ENCODE measurements around a stretch of chr1.

GRCh38 chr1:153623153-153623474 lies 4.2 kb downstream of the S100A13 start:
- RRBS, result no CpG with 5 or more reads among the region's 6 CpGs
CAGE:
- cytosol, long polyA plus RNA, result no peak
- long polyA plus RNA, result no peak
- nucleus, long polyA plus RNA, result no peak

DNA sequence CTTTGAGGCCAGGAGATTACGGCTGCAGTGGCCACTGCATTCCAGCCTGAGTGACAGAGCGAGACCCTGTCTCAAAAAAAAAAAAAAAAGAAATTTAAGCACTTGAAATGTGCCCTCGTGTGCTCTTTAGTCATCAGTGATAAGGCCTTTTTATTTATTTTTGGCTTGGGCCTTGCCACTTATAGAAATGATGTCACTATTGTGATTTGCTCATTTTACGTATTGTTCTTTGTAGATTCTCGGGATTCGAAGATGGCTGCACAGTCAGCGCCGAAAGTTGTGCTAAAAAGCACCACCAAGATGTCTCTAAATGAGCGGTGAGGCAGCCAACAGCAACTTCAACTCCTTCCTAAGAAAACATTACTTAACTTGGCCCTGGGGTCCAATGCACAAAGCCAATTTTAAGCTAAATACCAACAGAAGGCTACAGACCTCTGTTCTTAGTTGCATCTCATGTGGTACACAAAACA lies 2.5 kb downstream of the CHTOP start:
- RRBS, result no CpG with 5 or more reads among the region's 9 CpGs
CAGE:
- cytosol, long polyA plus RNA, result no peak
- long polyA plus RNA, result no peak
- nucleus, long polyA plus RNA, result no peak

- RRBS, result no CpG with 5 or more reads among the region's 10 CpGs
CAGE:
- cytosol, long polyA plus RNA, result no peak
- long polyA plus RNA, result no peak
- nucleus, long polyA plus RNA, result no peak
Observed at GRCh38 chr1:153698468-153698864, 20.0 kb downstream of the NPR1 start.

DNA sequence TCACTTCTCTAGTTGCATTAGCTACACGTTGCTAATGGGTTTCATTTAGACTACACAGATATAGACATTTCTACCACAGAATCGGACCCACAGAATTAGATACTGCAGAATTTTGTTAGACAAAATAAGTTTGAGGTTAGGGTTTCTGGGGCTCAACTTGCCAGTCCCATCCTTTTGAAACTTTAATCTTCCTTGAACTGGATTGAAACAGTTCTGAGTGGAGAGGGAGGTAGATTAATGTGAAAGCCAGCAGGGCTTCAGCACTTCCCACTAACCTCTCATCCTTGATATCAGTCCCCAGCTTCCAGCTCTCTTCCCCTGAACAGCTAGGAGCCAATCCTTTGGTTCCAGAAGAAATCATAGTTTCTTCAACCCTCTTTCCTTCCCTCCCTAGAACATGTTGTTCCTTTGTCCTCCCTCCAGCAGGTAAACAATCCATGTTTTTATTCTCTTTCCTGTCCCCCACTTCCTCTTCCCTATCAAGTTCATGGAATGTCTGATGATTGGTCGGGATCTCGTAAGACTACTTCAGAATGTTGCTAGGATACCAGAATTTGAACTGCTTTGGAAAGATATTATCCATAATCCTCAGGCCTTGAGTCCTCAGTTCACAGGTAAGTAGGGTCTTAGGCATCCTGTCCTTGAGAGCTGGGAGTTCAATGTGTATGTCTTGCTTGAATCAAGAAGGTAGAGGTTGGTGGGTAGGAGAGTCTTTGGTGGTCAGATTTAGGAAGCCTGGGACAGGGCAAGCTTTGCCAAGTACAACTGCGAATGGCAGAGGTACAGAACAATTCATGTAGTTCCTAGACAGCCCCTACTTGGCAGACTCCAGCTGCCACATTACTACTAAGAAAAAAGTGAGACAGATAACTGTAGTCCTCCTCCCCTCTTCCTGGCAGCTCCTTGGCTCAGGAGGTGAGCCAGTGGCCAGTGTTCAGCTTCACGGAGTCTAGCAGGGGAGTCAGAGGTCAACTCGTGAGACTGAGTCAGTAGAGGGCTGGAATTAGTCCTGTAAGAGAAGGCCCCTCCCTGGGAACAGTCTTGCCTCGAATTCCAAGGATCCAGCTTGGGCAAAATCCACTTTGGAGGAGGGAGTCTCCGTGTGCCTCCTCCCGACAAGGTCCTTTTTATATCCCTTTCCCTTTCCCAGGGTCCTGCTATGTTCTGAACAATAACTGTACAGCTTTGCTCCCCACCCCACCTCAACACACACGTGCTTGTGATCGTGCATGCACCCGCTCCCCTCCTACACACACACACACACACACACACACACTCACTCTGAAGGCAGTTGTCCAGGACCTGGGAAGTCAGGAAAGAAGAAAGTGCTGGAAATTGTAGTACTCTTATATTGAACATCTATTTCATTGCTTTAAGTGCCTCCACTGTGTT lies 22.9 kb upstream of the SLC27A3 start:
- RRBS, result no CpG with 5 or more reads among the region's 13 CpGs
CAGE:
- cytosol, long polyA plus RNA, result no peak
- long polyA plus RNA, result no peak
- nucleus, long polyA plus RNA, result no peak

GRCh38 chr1:153804421-153804692 lies 29.1 kb downstream of the SLC27A3 start:
- RRBS, result no CpG with 5 or more reads among the region's 2 CpGs
CAGE:
- cytosol, long polyA plus RNA, result no peak
- long polyA plus RNA, result no peak
- nucleus, long polyA plus RNA, result no peak

CAGE:
- cytosol, long polyA plus RNA, result no peak
- long polyA plus RNA, result no peak
- nucleus, long polyA plus RNA, result start-site peak on the minus strand at chr1:153804877-153805020, 186 and 167 reads in 2 replicates
Observed at GRCh38 chr1:153804693-153805232, 29.6 kb downstream of the SLC27A3 start.

DNA sequence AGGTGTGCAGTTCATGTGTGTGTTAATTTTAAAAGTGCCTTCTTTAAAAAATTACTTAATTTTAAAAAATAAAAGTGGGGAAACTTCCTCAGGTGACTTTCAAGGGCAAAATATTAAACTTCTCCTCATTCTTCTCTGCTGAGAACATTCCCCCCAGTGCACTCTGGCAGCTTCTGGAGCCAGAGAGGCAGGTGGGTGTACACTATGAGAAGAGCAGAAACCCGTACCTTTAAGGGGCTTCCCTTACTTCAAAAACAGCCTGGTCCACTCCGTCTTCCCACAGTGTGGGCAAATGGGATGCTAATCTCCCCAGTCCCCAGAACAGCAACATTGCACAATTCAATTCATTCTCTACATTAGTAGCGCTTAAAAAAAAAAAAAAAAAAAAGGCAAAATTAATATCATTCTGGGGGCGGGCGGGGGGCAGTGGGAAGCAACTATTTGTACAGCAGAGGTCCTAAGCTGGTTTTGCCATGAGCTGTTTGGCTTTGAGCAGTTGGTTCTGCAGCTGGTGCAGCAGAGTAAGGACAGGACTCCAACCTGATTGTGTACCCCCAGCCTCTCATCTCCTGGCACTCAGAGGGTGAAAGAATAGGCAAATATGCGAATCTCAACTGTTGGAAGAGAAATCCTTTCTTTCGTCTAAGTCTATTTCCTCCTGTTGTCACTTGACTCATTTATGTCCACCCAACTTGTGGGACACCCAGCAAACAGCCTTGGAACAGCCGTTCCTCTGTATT lies 33.4 kb downstream of the SLC27A3 start:
- RRBS, result no CpG with 5 or more reads among the region's 8 CpGs
CAGE:
- cytosol, long polyA plus RNA, result no peak
- long polyA plus RNA, result no peak
- nucleus, long polyA plus RNA, result no peak

DNA sequence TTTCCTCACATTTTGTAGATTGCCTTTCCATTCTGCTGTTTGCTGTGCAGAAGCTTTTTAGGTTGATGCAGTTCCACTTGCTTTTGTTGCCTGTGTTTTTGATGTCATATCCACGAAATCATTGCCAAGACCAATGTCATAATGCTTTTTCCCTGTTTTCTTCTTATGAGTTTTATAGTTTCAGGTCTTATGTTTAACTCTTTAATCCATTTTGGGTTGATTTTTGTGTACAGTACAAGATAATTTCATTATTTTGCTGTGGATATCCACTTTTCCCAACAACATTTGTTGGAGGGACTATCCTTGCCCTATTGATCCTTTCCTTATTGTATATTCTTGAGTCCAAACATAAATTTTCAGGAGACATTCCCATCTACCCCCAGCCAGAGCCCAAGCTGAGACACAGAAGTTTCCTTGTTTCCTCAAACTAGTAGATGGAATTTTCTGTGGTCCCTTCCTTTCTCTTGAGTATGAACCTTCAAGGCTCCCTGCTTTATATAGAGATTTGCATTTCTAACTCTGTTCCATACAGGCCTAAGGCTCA lies 69.1 kb downstream of the GATAD2B start:
- RRBS, result no CpG with 5 or more reads among the region's 1 CpG
CAGE:
- cytosol, long polyA plus RNA, result no peak
- long polyA plus RNA, result no peak
- nucleus, long polyA plus RNA, result no peak

DNA sequence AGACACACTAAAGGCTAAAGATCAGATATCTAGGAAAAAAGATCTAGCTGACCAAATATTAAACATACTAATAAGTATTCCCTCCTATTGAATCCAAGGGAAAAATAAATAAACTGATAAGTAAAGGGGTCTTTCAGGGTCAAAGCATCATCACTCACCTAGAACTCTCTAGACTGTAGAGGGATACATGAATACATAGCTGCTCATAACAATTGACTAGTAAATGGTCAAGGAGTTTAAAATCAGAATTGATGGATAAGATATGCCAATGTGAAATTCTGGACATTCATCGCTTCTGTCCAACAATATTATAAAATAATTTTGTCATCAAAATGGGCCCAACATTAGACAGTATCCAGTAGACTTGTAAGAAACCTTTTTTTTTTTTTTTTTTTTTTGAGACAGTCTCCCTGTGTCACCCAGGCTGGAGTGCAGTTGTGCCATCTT lies 30.4 kb downstream of the GATAD2B start:
- RRBS, result no CpG with 5 or more reads among the region's 1 CpG
CAGE:
- cytosol, long polyA plus RNA, result no peak
- long polyA plus RNA, result no peak
- nucleus, long polyA plus RNA, result no peak

DNA sequence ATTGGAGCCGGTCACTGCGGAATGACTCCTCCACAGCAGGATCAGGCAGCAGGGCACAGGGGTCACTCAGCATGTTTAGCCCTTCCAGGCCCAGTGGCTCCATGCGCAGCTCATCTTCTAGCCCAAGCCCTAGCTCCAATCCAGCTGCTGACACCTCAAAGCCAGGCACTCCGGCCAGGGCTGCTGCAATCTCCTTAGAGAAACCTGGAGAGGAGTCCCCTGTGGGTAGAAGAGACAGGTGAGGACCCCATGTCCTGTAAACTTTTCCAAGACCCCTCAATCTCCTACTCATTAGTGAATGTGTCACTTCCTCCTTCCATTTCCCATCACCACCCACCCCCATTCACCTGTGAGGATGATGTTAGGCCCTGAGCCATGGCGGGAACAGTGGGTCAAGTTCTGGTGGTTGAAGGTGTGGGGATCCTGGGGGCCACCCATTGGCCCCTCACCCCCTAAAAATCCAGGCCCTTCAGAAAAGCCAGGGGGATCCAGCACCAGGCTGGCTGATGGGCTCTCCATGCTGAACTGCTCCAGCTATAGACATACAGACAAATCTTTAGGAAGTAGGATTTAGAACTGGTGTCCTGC lies 1.7 kb upstream of the DENND4B start:
- RRBS, result no CpG with 5 or more reads among the region's 5 CpGs
CAGE:
- cytosol, long polyA plus RNA, result no peak
- long polyA plus RNA, result no peak
- nucleus, long polyA plus RNA, result no peak

DNA sequence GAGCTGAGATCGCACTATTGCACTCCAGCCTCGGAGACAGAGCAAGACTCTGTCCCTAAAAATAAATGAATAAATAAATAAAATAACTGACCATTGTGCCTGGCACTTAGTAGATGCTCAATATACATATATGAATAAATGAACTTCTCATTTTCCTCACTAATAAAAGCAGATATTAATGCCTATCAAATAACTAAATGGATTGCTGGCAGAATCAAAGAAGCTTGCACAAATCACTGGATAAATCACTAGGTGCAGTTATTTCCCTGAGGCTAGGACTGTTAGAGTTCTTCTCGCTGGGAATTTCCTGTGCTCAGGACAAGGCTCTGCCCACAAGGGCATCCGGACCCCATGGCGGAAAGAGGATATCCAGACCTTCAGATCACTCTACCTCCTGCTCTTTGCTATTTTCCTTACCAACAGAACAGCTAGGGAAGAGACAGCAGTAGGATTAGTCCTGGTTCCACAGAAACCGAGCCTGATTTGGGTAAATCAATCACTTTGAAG lies 3.7 kb upstream of the JTB start:
- RRBS, result no CpG with 5 or more reads among the region's 6 CpGs
CAGE:
- cytosol, long polyA plus RNA, result no peak
- long polyA plus RNA, result no peak
- nucleus, long polyA plus RNA, result no peak

DNA sequence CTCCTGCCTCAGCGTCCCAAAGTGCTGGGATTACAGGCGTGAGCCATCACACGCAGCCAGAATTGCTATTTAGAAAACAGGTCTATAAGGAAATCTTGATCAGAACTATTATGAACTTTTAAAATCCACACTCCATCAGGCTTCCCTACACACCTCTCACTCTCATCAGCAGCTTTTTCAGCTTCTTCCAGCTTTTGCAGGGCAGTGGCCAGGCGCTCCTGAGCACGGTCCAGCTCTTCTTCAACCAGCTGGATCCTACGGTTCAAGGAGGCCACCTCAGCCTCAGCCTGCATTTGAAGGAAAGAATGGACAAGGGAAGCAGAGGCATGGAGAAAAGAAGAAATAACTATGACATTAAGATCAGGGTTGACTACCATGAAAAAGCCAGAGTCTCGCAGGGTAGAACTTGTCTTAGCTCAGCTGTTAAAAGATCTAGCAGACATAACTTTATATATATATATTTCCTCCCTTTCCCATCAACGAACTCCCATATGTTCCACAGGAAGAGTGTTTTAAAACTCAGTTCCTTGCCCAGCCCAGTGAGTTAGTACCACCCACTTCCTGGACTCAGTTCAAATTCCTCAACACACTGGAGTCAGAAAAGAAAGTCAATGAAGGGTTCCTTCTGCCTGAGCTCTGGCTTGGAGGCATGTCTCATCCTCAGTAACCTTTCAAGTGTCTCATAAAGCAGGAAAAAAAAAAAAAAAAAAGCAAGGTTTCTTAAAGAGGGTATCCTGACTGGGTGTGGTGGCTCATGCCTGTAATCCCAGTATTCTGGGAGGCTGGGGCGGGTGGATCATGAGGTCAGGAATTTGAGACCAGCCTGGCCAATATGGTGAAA lies 15.7 kb downstream of the TPM3 start:
- RRBS, result no CpG with 5 or more reads among the region's 9 CpGs
CAGE:
- cytosol, long polyA plus RNA, result no peak
- long polyA plus RNA, result no peak
- nucleus, long polyA plus RNA, result no peak

GRCh38 chr1:154260774-154261132 lies 11.7 kb upstream of the HAX1 start:
- RRBS, result 94% methylated on average over 5 of the region's 8 CpGs
CAGE:
- cytosol, long polyA plus RNA, result no peak
- long polyA plus RNA, result no peak
- nucleus, long polyA plus RNA, result no peak

DNA sequence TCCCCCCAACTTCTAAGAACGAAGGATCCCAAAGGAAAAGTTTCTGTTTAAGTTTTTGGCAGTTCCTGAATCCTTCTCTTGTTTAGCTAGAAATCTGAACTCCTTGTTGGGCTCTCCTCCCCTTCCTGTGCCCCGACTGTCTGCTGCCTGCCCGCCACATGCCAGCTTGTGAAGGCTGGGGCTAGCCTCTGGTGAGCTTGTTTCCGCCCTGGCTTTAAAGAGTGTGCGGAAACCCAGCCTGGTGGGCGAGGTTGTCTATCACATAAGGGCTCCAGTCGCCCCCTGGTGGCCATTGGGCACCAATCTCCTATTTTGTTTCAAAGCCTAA lies 9.6 kb downstream of the ATP8B2 start:
- RRBS, result no CpG with 5 or more reads among the region's 7 CpGs
CAGE:
- cytosol, long polyA plus RNA, result no peak
- long polyA plus RNA, result no peak
- nucleus, long polyA plus RNA, result no peak

GRCh38 chr1:154409985-154410930 lies 5.1 kb downstream of the IL6R start:
- RRBS, result no CpG with 5 or more reads among the region's 11 CpGs
CAGE:
- cytosol, long polyA plus RNA, result no peak
- long polyA plus RNA, result no peak
- nucleus, long polyA plus RNA, result no peak

DNA sequence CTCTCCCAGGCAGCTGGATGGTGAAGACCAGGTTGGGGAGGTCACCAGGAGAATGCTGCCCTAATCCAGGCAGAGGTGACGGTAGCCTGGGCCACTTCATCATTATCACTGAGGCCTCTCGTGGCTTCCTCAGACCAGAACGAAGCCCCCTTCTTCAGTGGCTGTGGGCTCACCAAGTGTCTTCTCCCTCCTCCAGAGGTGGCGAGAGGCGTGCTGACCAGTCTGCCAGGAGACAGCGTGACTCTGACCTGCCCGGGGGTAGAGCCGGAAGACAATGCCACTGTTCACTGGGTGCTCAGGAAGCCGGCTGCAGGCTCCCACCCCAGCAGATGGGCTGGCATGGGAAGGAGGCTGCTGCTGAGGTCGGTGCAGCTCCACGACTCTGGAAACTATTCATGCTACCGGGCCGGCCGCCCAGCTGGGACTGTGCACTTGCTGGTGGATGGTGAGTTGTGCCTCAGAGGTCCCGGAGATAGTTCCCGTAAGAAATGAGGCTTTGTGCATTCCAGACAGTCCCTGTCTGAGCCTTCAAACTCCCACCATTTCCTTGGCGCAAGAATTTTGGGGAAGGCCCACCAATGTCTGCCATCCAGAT lies 24.0 kb downstream of the IL6R start:
- RRBS, result 92% methylated on average over 4 of the region's 17 CpGs
CAGE:
- cytosol, long polyA plus RNA, result no peak
- long polyA plus RNA, result no peak
- nucleus, long polyA plus RNA, result no peak

GRCh38 chr1:154430646-154431538 lies 25.7 kb downstream of the IL6R start:
- RRBS, result no CpG with 5 or more reads among the region's 14 CpGs
CAGE:
- cytosol, long polyA plus RNA, result no peak
- long polyA plus RNA, result no peak
- nucleus, long polyA plus RNA, result no peak

GRCh38 chr1:154440989-154441508 lies 35.9 kb downstream of the IL6R start:
- RRBS, result no CpG with 5 or more reads among the region's 3 CpGs
CAGE:
- cytosol, long polyA plus RNA, result no peak
- long polyA plus RNA, result no peak
- nucleus, long polyA plus RNA, result no peak

GRCh38 chr1:154454241-154455064 lies 47.6 kb upstream of the TDRD10 start:
- RRBS, result no CpG with 5 or more reads among the region's 5 CpGs
CAGE:
- cytosol, long polyA plus RNA, result no peak
- long polyA plus RNA, result no peak
- nucleus, long polyA plus RNA, result no peak

DNA sequence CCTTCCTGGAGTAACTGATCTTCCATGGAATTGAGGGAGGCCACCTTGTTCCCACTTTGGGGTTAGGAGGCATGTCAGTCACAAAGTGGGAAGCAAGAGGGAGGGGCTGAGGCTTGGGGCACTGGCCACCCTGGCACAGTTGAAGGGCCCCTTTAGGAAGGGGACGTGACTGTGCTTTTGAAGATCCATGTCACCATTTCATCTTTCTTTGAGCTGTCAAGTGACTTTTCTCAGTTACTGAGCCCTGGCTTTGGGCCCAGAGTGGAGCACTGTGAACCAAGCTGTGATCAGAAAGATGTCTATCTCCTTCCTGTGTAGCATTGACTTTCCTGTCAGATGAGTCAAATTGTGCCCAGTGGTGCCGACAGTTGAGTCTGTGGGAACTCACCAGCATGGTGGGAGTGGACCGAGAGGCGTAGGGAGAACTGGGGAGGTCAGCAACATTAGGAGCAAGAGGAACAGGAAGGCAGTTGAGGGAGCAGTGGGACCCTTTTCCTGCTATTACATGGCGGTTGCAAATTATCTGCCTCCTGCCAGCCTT lies 38.4 kb upstream of the TDRD10 start:
- RRBS, result no CpG with 5 or more reads among the region's 5 CpGs
CAGE:
- cytosol, long polyA plus RNA, result no peak
- long polyA plus RNA, result no peak
- nucleus, long polyA plus RNA, result no peak